ENCODE measurements around a stretch of chr2.

- PRO-cap = no peak
- RAMPAGE, long total RNA, 4 experiments = no peak in any of the 4 experiments
Observed at GRCh38 chr2:190683777-190684215, 34.9 kb downstream of the NAB1 start.

DNA sequence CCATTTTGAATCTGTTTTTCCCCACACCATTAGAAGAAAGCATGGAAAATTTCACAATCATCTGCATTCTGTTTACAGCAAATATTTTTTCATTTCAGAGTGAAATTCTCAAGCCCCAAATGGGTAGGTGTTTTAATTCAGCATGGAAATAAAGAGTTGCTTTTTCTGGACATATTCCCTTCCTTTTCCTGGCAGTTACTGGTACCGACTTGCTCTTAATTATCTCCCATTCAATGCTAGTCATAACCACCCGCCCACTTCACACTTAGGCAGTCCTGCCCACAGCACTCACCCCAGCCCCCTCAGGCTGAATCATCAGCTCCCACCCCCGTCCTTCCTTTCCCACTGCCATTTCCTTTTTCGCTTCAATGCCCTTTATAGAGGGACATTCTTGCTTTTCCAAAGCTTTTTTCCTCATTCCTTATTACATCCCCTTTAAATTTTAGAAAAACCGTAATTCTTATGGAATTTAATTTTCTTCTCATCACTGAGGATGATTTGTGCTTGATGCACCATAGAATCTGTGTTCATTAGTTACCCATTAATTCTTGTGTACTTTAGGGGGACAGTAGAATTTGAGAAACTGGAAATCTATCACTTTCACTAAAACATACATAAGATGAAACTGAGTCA, 89.0 kb upstream of the GLS start:
- PRO-cap = no peak
- RAMPAGE, long total RNA, 4 experiments = no peak in any of the 4 experiments

DNA sequence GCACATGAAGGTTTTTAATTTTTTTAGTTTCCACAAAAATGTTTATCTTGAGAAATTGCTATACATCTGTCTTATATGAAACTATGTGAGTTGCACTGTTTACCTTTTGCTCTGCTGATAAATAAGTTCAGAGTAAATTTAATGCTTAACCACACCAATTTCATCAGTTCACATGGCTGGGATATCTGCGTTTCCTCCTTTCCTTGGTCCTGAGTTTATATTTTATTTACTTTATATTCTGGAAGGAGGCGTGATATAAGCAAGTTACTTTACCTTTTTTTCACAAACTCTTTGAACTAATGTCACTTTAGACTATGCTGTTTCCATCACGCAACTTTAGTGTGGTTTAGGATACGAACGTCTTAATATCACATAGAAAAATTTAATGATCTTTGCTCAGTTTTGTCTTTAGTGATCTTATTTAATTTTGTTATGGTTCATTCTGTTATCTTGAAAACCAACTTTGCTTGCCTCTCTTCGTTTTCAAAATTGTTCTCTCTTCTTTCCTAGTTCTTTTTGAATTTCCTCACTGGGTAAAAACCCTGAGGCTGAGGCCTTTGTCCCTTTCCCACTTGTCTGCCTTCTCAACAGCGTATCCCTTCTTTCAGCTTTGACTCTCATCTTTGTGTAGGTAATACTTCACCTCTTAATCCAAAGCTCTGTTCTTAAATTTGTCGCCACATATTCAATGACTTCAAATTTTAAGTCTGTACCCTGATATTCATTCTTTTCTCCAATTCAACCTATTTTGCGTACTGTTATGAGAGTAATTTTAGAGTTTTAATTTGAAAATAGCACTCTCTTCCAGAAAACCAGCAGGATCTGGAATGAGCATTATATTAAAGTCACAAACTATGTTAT, 3.2 kb downstream of the GLS start:
- PRO-cap = no peak
- RAMPAGE, long total RNA, 4 experiments = start-site peak on the plus strand in 1 of 4 experiments, centred at position 315 of the sequence, 9 reads per replicate

GRCh38 chr2:190907635-190908155, 27.1 kb downstream of the GLS start:
- PRO-cap = no peak
- RAMPAGE, long total RNA, 4 experiments = no peak in any of the 4 experiments

GRCh38 chr2:190934858-190935442, 54.3 kb downstream of the GLS start:
- PRO-cap = no peak
- RAMPAGE, long total RNA, 4 experiments = no peak in any of the 4 experiments

GRCh38 chr2:191020737-191021557, 7.0 kb upstream of the STAT1 start:
- PRO-cap = bidirectional peak, plus-strand start at chr2:191021130, minus-strand start at chr2:191021018
- RAMPAGE, long total RNA, 4 experiments = no peak in any of the 4 experiments

GRCh38 chr2:191232661-191233095, 12.5 kb upstream of the MYO1B start:
- PRO-cap = no peak
- RAMPAGE, long total RNA, 4 experiments = no peak in any of the 4 experiments

GRCh38 chr2:191233995-191234194, 11.3 kb upstream of the MYO1B start:
- PRO-cap = no peak
- RAMPAGE, long total RNA, 4 experiments = no peak in any of the 4 experiments

DNA sequence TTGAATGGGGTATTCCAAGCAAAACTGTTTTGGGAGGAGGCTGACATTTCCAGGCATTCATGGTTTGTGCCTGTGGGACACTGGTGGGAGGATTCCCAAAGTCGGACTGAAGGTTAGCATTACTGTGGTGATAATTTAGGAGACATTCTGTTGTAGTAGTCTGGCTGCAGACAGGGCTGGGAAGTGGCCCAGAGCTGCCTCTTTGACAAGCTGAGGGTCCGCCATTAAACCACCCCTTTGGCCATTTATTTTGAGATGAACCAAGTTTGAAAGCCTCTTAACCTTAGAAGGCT, 1.8 kb downstream of the MYO1B start:
- PRO-cap = unidirectional peak, plus-strand start at position 145 of the sequence
- RAMPAGE, long total RNA, 4 experiments = no peak in any of the 4 experiments

DNA sequence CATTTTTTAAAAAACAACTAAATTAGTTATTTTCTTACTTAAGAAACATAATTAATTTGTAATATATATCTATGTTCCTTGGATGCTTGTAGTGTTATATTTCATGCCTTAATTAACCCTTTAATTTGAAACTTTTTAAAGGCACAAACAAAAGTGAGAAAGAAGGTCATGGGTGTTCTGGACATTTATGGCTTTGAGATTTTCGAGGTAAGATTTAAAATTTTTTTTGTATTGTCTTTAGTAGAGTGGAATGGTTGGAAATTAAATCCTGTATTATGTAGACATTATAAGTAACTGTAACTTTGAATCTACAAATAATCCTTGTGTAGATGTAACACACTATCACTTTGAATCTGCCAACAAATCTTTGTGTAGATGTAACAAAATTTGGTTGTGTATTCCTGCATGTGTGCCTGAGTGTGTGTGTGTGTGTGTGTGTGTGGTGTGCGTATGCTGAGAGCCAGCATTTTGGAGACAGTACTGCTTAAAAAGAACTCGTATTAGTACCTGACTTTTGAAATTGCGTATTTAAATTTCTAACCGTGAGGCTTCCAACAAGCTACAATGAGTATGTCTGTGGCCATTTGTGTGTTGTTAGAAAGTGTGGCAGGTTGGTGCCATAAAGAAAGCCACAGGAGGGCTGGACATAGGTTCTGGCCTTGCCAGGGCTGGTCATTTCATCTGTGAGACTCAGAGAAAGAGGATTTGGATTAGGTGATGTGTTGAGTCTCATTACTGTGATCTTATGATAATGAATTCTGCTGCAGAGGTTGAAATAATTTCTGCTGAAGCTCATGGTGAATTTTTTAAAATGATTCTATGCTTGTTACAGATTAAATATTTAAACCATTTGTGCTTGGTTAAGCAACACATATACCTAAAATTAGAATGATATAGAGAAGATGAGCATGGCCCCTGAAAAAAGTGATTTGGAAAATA, 125.2 kb downstream of the MYO1B start:
- PRO-cap = no peak
- RAMPAGE, long total RNA, 4 experiments = no peak in any of the 4 experiments

GRCh38 chr2:195471151-195471713, 185.8 kb upstream of the SLC39A10 start:
- PRO-cap = no peak
- RAMPAGE, long total RNA, 4 experiments = no peak in any of the 4 experiments

DNA sequence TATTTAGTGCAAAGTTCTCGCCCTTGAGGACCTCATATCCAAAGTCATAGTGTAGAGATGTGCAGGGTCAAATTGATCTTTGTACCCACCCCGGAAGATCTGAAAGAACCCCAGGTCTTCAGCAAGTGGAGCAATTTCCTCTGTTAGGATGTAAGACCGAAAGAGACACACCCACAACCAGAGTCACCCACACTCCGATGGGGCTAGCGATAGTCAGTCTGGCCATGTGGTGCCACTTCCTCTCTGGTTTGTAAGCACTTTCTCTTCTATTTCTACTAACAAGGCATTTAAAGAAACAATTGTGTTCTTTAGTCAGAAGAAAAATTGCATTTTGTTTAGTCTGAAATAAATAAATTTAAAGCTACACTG, 120.8 kb upstream of the SLC39A10 start:
- PRO-cap = no peak
- RAMPAGE, long total RNA, 4 experiments = no peak in any of the 4 experiments

DNA sequence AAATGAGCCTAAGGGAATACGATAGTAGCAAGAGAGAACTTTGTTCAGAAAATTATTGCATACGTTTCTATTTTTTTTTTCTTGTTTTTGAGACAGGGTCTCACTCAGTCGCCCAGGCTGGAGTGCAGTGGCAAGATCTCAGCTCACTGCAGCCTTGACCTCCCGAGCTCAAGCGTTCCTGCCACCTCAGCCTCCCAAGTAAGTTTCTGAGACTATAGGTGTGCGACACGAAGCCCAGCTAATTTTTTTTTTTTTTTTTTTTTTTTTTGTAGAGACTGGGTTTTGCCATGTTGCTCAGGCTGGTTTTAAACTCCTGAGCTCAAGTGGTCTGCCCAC, 96.6 kb upstream of the SLC39A10 start:
- PRO-cap = no peak
- RAMPAGE, long total RNA, 4 experiments = no peak in any of the 4 experiments

- PRO-cap = no peak
- RAMPAGE, long total RNA, 4 experiments = no peak in any of the 4 experiments
Observed at GRCh38 chr2:195590525-195591030, 66.4 kb upstream of the SLC39A10 start.

- PRO-cap = no peak
- RAMPAGE, long total RNA, 4 experiments = no peak in any of the 4 experiments
Observed at GRCh38 chr2:195679999-195680947, 23.2 kb downstream of the SLC39A10 start.

DNA sequence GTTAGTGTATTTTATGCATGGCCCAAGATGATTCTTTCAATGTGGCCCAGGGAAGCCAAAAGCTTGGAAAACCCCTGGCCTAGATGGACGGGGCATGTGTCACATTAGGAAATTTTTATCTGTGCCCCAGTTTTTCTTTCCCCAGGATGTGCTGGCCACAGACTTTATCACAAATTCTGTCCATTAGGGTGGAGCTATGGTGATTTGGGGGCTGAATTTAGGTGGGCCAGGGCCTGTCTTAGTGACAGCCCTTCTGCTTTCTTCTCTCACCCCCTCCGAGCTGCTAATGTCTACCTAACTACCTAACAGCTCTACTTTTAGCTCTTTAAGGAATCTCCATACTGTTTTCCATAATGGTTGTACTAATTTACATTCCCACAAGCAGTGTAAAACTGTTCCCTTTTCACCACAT, 8.7 kb upstream of the DNAH7 start:
- PRO-cap = no peak
- RAMPAGE, long total RNA, 4 experiments = no peak in any of the 4 experiments

- PRO-cap = no peak
- RAMPAGE, long total RNA, 4 experiments = no peak in any of the 4 experiments
Observed at GRCh38 chr2:196138067-196138521, 33.3 kb downstream of the STK17B start.

DNA sequence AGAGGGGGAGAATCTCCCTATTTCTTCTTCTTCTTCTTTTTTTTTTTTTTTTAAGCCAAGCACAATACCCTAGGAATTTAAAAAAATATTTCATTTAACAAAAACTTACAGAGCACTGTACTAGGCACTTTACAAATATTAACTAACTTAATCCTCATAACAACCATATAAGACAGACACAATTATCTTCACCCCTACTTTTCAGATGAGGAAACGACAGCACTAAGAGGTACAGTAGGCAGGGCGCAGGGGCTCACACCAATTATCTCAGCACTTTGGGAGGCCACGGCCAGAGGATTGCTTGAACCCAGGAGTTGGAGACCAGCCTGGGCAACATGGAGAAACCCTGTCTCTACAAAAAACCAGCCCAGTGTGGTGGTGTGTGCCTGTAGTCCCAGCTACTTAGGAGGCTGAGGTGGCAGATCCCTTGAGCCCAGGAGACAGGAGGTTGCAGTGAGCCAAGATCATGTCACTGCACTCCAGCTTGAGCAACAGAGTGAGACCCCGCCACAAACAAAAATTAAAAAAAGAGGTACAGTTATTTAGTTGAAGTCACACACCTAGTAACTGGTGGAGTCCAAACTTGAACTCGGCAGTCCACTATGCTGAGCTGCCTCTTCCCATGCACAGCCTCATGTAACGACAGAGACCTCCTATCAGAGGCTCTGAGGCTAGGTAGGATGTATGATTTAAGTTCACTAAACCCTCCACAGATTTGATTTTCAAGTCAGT, 8.8 kb downstream of the STK17B start:
- PRO-cap = no peak
- RAMPAGE, long total RNA, 4 experiments = no peak in any of the 4 experiments

- PRO-cap = bidirectional peak, plus-strand start at chr2:196170725, minus-strand start at chr2:196170516
- RAMPAGE, long total RNA, 4 experiments = no peak in any of the 4 experiments
Observed at GRCh38 chr2:196169918-196171012, 1.1 kb downstream of the STK17B start.

DNA sequence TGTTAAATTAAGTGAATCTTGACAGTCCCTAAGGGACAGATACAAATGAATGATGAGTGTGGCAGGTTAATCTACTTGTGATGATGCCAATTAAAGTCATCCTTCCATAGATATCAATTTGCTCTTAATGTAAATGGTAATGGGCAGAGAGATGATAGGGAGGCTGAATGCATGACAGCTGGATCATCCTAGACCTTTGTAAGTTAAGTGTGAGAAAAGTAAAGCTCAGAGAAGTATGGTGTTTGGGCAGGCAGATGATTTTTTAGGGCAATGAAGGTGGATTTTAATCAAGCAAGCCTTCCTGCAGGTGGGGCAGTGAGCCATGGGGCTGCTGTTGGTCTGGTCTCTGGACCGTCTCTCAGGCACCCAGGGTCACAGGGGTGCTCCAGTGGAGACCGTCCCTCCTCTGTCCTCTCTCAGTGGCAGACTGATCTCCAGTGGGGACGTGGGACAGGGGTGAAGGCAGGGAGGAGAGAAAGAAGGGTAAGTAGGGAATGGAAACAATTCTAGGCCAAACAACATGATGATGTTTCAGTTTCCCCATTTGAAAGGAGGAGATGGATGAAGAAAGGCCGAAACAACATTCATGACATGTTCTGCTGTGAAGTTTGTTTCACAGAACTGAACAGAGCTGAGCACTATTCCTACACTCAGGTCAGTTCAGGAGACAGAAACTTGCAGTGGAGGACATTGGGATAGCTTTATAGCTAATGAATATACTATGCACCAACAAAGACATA, 69.9 kb upstream of the STK17B start:
- PRO-cap = no peak
- RAMPAGE, long total RNA, 4 experiments = no peak in any of the 4 experiments

Measured in gastroesophageal sphincter (tissue), 4 donors.